Retinal pigment epithelial cell (primary cell): ENCODE measurements around a stretch of chr16.

- RRBS, result 100% methylated on average over 1 of the region's 15 CpGs
These were observed 475 bp downstream of the KATNIP start for GRCh38 chr16:27550252-27550986.

DNA sequence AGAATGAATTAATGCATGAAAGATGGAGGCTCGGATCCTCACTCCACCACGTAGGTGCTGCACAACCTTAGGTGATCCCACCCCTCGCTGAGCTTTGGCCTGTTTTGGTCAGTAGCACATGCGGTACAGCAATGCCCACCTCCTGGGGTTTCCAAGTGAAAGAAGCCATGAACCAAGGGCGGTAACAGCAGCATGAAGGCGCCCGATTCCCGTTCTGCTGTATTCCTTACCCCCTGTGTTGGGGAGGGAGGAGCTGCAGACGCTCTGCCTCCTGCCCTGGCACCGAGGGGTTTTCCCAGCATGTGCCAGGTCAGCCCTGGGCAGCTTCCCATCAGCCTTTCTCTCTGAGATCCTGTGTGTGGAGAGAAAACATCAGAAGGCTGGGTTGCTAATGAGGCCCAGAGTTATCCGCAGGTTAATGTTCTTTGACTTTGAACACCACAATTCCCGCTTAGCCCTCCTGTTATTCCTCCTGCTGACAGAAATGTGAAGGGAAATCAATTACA is 168.2 kb downstream of the KATNIP start:
- RRBS, result no CpG with 5 or more reads among the region's 12 CpGs

DNA sequence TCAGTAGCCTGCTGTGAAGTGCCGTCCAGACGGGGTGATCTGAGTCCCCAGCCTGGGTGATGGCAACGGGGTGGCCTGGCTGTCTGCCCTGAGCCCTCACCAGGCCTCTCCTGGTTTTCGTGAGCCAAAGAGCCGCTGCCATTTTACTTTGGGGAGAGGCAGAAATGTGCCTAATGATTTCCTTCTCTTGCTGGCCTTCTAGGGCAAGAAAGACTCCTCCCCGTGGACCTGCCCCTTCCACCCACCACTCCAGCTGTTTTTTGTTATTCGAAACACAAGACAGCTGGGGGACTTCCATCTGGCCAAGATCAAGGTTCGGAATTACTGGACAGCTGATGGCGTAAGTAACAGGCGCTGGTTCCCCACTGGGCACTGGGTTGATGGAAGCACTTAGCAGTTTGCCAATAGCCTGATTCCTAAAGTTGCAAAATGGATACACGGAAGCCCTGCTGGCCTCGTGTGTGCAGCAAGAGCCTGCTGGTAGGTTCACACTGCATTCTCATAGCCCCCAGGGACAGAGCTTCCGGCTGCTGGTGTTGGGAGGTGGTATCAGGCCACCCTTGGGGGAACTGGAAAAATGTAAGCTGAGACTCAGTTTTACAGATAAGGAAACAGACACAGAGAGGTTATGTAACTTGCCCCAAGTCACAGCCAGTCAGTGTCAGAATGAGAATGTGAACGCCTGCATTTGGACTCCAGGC is 171.6 kb downstream of the KATNIP start:
- RRBS, result no CpG with 5 or more reads among the region's 14 CpGs

DNA sequence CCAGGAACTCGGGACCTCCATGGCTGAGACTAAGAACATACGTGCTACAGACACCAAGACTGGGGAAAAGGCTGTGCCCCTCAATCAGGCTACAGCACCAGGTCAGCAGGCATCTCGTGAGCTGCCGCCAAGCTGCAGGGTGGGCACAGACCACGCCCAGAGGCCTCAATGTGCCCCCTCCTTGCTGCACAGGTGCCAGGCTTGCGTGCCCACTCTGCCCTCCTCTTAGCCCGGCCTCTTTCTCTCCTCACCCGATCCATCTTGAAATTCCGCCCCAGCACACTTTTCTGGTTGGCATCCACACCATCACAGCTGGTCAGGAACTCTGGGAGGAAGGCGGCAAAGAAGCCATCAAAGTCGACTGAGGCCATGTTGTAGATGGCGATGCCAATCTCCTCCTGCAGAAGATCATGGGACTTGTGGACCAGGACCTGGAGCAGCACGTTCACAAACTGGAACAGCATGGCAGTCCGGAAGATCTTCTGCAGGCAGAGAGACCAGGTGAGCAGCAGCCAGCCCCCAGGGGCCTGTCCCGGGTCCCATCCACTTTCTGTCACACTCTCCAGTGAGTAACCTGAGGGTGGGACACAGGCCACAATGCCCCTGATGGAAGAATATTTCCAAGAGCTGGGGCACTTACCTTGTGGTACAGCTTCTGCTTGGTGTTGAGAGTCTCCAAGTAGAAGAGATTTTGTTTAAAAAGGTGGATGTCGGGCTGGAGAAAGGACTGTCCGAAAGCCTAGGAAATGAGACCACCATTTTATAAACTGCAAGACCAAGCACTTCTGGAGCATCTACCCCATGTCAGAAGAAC is 37.9 kb upstream of the GSG1L start:
- RRBS, result 97% methylated on average over 2 of the region's 17 CpGs

- RRBS, result no CpG with 5 or more reads among the region's 6 CpGs
These were observed 48.1 kb downstream of the XPO6 start for GRCh38 chr16:28163587-28164223.

DNA sequence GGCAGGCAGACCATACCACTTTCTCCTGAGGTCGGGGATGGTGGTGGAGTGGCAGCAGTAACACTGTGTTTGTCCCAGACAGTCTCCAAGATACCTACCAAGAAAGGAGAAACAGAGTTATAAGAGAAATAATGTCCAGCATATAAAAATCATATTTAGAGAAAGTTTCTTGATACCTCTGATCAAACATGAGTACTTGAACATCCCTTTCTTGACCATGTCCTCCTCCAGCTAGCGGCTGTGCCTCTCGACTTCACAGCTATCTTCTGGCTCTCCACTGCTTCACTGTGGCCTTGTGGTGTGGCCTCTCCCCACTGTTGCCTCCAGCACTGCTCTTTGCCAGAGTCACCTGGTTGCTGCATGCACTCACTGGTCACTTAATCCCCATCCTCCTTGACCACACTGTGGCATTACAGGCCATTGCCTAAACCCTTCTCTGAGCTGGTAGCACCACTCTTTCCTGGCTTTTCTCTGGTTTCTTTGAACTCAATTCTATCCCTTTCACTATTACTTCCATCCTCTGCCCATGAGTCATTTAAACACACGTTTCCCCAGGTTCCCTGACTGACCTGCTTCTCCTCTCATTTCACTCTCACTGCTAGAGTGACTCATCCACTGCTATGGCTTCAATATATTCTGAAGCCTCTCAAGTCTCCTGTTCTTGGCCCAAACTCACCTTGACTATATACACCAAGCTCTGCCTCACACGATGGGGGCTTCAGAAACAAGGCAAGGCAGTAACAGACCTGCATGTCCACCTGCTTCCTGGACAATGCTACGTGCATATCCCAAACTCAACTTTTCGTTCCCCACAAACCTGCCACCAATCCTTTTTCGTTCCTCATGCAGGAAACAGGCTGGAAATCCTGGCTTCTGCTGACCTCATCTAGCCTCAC is 45.0 kb downstream of the XPO6 start:
- RRBS, result no CpG with 5 or more reads among the region's 8 CpGs

DNA sequence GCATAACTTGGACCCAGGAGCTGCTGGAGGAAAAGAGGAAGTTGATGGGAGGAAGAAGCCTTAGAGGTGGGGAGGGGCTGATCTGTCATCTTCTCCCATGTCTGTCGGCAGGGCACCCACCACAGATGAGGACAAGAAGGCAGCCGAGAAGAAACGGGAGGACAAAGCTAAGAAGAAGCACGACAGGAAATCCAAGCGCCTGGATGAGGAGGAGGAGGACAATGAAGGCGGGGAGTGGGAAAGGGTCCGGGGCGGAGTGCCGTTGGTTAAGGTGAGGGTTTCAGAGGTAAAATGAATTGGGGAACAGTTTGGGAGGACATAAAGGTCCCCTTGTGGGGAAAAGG is 11.8 kb downstream of the EIF3C start:
- RRBS, result no CpG with 5 or more reads among the region's 9 CpGs

DNA sequence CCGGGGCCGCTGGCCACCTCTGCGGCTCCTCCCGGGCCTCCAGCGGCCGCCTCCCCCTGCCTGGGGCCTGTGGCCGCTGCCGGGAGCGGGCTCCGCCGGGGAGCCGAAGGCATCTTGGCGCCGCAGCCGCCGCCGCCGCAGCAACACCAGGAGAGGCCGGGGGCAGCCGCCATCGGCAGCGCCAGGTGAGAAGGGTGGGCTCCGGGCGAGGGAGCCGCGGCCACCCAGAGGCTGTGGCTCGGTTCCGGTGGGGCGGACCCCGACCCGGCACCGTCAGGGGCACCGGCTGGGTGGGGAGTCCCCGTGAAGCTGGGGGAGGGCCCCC is 537 bp downstream of the ATXN2L start:
- RRBS, result under 1% methylated on average over 23 of the region's 34 CpGs

GRCh38 chr16:28832430-28833718 is 10.1 kb downstream of the ATXN2L start:
- RRBS, result no CpG with 5 or more reads among the region's 11 CpGs

- RRBS, result no CpG with 5 or more reads among the region's 18 CpGs
These were observed 2.0 kb downstream of the TUFM start for GRCh38 chr16:28844060-28844601.

- RRBS, result 22% methylated on average over 9 of the region's 22 CpGs
These were observed 4.4 kb downstream of the ATP2A1 start for GRCh38 chr16:28882613-28883214.

DNA sequence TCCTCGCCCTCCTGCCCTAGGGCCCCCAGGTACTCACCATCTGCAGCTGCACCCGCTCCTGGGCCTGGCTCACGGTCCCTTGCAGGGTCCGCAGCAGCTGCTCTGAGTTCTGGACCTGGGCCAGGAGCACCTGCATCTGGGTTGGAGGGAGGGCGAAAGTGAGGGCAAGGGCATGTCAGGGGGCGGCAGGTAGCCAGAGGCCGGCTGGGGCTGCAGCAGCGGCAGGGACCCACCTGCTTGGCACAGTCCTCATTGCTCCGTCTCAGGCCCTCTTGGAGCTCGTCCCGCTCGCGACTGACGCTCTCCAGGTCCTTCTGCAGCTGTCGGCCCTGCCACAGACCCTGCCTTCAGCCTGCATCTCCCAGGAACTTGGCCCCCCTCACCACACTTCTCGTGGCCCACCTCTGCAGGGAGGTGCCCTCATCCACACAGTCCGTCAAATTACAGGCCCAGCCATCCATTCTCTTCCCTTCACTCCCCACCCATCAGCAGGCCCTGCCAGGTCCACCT is 14.1 kb downstream of the RABEP2 start:
- RRBS, result no CpG with 5 or more reads among the region's 17 CpGs

- RRBS, result 1% methylated on average over 26 of the region's 59 CpGs
These were observed 535 bp upstream of the RABEP2 start for GRCh38 chr16:28925313-28926233.

- RRBS, result no CpG with 5 or more reads among the region's 5 CpGs
These were observed 7.7 kb upstream of the SPNS1 start for GRCh38 chr16:28966751-28967361.

DNA sequence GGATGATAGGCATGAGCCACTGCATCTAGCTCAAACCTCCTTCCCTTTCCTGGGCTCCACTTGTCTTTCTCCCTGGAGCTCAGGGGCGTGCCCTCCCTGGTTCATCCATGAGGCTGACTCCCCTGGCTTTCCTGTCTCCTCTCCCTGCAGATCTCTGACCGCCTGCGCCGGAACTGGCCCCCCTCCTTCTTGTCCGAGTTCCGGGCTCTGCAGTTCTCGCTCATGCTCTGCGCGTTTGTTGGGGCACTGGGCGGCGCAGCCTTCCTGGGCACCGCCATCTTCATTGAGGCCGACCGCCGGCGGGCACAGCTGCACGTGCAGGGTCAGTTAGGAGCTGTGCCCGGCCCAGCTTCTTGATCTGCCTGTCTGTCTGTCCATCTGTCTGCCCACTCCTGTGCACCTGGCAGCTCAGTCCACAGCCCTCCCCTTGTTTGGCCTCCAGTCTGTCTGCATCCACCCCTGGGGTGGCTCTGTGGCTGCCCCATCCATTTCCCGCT is 1.2 kb upstream of the LAT start:
- RRBS, result 86% methylated on average over 10 of the region's 19 CpGs

GRCh38 chr16:29106164-29106766 is 121.4 kb downstream of the LAT start:
- RRBS, result no CpG with 5 or more reads among the region's 9 CpGs

- RRBS, result no CpG with 5 or more reads among the region's 16 CpGs
These were observed 141.3 kb downstream of the LAT start for GRCh38 chr16:29126051-29126638.

GRCh38 chr16:29132163-29133041 is 147.6 kb downstream of the LAT start:
- RRBS, result no CpG with 5 or more reads among the region's 29 CpGs

- RRBS, result 95% methylated on average over 2 of the region's 25 CpGs
These were observed 173.0 kb downstream of the LAT start for GRCh38 chr16:29157665-29158469.

DNA sequence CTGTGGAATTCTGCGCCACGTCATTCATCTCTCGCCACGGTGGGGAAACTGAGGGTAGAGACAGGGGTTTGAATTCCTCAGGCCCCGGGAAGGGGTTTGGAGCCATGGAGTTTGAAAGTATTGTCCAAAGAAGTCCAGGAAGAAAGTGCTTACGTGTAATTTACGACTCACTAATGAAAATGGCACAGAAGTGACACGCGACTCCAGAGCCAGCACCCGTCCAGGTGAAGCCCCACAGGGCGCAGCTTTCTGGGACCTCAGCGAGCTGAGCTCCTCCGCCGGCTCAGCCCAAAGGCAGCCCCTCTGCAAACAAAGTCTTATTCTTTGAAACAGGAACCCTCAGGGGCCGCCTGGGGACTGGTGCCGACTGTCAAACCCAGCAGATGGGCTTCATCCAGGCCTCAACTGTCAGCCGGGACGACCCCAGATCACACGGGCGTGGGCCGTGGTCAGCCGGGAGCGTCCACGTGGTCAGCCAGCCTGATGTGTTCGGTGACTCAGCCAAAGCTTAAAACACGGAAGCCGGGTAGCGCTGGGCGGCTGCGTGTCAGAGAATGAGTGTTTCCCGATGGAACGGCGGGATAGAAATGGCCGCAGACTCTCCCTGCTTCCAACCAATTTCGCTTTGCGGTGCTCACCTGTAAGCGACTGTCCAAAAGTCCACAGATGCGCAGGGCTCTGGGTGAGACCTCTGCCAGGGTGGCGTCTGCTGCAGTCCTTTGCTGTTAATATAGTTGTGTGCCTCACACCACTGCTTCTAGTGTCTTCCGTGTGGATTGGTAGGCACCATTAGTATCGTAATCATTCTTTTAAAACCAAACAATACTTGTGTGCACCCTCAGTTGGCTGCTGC is 200.2 kb downstream of the LAT start:
- RRBS, result 79% methylated on average over 7 of the region's 41 CpGs